ENCODE measurements around the gene FAM124B.

GRCh38 chr2:222882286-222882705 lies 21.5 kb downstream of the ACSL3 start:
- RRBS: no CpG with 5 or more reads among the region's 6 CpGs

DNA sequence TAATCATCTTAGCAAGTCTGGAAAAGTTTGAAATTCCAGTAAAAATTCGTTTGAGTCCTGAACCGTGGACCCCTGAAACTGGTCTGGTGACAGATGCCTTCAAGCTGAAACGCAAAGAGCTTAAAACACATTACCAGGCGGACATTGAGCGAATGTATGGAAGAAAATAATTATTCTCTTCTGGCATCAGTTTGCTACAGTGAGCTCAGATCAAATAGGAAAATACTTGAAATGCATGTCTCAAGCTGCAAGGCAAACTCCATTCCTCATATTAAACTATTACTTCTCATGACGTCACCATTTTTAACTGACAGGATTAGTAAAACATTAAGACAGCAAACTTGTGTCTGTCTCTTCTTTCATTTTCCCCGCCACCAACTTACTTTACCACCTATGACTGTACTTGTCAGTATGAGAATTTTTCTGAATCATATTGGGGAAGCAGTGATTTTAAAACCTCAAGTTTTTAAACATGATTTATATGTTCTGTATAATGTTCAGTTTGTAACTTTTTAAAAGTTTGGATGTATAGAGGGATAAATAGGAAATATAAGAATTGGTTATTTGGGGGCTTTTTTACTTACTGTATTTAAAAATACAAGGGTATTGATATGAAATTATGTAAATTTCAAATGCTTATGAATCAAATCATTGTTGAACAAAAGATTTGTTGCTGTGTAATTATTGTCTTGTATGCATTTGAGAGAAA lies 80.8 kb downstream of the ACSL3 start:
- RRBS: no CpG with 5 or more reads among the region's 7 CpGs

- RRBS: no CpG with 5 or more reads among the region's 8 CpGs
Measured at GRCh38 chr2:223093250-223093731, 41.3 kb downstream of the KCNE4 start.

DNA sequence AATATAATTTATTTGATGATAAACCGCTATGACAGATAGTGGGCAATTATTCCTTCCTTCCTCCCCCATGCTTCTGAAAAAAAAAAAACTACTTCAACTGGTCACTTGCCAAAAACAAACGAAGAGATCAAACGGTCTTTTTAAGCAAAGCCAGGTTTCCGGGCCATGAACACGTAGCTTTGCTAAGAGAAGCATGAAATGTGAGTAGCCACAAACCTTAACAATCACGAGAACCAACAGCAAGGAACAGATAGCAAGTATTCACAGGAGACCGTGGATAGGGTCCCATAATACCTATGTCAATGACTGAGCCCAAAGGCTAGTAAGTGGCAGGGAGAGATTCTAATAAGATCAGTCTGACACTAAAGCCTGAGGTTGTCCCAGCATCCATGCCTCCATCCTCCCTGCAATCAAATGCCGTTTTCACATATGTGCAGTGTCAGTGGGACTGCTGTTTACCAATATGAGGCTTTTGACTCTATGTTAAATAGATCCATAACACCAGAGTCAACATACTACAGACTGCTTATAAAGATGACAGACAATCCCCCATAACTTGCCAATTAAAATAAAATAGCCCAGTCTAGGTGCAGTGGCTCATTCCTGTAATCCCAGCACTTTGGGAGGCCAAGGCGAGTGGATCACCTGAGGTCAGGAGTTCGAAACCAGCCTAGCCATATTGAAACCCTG lies 21.0 kb downstream of the AP1S3 start:
- RRBS: no CpG with 5 or more reads among the region's 10 CpGs

DNA sequence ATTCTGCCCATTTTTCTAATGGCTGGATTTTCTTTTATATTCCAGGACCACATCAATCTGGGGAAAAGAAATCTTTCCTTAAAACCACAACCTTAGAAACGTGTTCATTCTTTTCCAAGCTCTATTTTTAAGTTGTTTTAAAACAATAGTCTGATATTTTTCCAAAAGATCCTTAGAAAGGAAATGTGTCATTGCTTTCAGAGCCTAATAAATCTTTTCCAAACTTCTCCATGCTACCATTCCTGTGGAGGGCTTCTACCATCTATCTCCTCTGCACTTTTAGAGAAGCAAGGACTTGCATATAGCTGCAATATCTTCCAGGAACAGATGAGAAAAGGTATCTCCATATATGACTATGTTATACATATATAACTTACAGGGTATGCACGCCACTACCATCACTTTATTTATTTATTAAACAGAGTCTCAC lies 21.2 kb downstream of the WDFY1 start:
- RRBS: no CpG with 5 or more reads among the region's 2 CpGs

- RRBS: no CpG with 5 or more reads among the region's 6 CpGs
Measured at GRCh38 chr2:223941441-223941847, 3.7 kb downstream of the WDFY1 start.

DNA sequence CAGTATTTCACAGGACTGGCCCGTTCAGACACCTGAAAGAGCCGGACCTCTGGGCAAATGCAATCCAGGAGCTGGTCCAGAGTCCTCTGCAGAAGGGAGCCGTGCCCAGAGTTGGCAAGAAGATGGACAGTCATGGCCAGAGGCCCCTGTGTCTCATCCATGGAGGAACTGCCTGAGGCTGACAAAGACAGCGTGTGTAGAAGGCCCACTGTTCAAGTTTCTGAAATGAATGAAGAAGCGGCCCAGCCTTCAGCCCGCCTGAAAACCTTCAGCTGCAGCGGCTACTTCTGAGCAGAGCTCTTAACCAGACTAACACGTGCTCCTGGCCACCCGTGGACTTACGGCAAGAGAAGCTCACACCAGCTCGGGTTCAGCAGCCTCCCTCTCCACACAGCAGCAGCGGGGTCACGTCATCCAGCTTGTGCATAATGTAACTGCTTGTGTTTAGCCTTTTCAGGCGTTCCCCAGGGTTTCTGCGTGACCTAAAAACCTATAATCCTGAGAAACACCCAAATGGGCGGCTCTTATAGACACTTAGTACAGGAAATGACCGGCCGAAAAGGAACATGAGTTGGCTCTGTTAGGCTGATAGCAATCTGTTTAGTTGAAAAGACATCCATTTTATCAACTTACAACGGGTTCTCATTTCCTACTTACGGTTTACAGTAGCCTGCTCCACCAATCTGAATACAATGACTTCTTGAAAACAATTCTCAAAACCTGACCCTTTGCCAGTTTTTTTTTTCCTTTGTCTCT lies at the start of gene FAM124B:
Gene FAM124B, minus strand, starts transcription at position 500 of the 756 bp plus-strand sequence.
- RRBS: 79% methylated on average over 2 of the region's 20 CpGs

DNA sequence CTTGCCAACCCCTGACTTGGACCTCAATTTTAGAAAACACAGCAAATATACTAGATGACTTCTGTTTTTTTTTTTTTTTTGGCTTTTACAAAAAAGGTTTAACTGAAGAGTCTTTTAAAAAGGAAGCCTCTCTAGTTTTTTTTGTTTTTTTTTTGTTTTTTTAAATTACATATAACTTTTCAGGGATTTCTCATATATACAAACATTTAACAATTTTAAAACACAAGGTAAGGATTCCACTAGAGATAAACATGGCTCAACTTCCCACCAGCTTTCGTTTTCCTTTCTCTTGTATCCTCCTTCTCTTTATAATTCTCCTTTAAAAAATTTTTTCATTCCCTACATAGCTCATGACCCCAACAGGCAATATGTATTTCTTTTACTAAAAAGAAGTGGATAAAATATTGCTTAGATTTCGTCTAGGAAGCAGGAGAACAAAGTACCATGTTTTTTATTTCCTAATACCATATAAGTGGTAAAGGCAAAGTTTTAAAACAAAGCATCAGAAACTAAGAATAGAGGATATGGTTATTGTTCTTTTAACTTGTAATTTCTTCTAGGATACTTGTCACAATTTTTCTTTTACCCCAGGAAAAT lies 74.9 kb downstream of the CUL3 start:
- RRBS: no CpG with 5 or more reads among the region's 2 CpGs

DNA sequence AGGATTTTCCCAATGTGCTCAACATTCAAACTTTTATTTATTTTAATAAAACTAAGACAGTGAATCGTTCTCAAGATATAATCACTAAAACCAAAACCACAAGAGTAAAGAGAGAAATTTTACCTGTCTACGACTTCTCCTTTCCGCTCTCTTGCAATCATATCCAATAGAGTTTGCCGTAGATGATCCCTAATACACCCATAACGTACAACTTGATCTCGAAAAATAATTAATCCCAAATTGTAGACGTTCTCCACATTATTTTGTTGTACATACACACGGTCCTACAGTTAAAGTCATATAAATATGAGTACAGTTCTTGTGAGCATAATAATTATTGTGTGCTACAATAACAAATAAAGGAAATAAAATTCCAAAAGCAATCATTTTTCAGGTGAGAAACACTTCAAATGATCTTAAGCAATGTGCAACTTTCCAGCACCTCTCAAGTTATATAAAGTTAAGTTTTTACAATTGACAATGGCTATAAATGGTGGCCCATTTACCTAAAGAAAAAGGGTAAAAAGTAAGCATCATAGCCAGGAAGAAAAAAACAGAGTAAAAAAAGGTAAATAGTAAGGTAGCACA lies 70.6 kb downstream of the CUL3 start:
- RRBS: no CpG with 5 or more reads among the region's 8 CpGs

DNA sequence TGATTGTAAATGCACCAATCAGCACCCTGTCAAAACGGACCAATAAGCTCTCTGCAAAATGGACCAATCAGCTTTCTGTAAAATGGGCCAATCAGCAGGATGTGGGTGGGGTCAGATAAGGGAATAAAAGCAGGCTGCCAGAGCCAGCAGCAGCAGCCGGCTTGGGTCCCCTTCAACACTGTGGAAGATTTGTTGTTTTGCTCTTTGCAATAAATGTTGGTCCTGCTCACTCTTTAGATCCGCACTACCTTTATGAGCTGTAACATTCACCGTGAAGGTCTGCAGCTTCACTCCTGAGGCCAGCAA lies 59.7 kb downstream of the CCDC195 start:
- RRBS: no CpG with 5 or more reads among the region's 4 CpGs

DNA sequence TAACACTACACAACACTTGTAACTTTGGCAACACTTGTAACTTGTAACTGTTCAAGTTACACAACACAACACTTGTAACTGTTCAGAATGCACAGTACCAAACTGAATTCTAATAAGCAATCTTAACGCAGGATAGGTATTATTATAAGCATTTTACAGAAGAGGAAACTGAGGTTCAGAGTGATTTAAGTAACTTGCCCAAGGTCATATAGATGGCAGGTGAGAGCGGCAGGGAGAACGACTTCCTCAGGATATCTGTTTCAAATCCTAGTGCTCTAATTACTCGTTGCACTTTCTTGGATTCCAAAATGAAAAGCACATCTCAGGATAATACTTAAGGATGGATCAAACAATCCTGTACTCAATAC lies 97.9 kb downstream of the DOCK10 start:
- RRBS: no CpG with 5 or more reads among the region's 4 CpGs

GRCh38 chr2:226136759-226137056 lies 662.9 kb downstream of the IRS1 start:
- RRBS: no CpG with 5 or more reads among the region's 4 CpGs

GRCh38 chr2:226207612-226208184 lies 591.9 kb downstream of the IRS1 start:
- RRBS: no CpG with 5 or more reads among the region's 5 CpGs

GRCh38 chr2:226540158-226540689 lies 259.4 kb downstream of the IRS1 start:
- RRBS: no CpG with 5 or more reads among the region's 3 CpGs

DNA sequence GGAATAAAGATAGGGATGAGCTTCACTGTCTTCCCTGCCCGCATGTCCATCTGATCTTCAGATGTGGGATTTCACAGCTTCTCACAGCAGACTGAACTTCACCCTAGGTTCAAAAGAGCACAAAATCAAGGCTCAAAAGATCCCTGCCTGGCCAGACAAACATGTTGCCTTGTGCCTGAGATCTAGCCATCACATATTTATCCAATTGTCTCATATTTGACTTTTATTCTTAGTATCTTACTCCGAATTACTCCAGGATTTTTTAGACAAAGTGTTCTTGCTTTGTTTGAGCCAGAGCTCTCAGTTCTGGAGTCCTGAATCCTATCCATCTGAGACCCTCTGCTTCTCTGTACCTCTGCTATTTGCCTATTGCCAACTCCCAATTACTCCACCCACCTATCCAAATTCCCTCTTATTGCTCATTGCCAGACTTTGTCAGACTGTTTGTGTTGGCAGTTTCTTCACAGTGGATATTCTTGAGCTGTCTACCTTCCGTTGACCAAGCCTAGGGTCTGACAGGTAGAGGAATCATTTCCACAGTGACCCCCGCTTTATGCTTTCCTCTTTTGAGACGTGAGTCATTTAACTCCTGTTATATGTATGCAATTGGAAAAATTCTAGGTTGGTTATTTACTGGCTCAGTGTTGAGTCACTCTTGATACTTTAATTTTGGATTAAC lies 187.9 kb downstream of the IRS1 start:
- RRBS: no CpG with 5 or more reads among the region's 5 CpGs

DNA sequence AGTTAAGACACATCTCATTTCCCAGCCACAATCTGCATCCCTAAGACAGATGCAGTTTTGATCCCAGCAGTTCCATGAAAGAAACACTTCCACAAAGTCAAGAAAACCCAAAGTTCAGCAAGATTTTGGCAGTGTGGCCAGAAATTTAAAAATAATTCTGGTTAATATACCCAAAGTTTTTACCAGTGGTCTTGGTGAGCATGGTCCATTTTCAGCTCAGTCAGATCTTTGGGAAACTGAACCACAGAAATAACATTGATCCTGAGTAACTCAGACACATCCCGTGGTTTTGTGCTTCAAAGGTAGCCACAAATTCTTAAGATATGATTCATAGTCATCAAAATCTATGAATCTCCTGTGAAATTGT lies 147.4 kb downstream of the IRS1 start:
- RRBS: no CpG with 5 or more reads among the region's 1 CpG

DNA sequence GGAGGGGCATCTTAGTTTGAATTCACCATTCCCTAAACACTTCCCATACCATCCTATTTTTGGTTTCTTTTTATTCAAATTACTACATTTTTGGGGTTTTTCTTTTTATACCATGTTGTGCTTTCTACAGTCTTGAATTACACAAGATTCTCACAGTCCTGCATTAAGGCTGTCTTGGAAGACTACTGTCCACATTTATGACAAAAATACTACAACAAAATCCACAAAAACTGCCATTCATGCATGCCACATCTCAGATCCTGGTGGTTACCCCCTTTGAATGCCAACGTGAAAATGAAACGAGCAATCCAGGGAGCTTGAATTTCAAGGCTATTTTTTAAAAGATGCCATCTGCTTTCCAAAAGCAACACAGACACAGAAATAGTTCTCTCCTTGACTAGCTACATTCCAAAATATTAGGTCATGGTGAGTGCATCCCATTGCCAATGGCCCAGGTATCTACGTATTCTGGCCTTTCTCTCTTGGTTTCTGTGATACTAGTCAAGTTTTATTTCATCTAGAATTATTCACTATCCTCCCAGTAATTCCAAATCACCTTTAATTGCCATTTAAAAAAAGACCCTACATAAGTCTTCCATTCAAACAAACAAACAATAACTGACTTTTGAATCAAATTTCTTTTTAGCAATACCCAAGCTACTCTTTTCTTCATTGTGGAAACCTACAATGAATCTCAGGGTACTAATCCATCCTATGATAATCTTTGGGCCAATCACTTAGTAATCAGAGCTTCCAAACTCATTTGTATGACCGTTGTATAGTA lies 36.2 kb downstream of the IRS1 start:
- RRBS: no CpG with 5 or more reads among the region's 4 CpGs

- RRBS: no CpG with 5 or more reads among the region's 1 CpG
Measured at GRCh38 chr2:226772619-226773249, 26.9 kb downstream of the IRS1 start.

GRCh38 chr2:226800922-226801971 lies 1.6 kb upstream of the IRS1 start:
- RRBS: 13% methylated on average over 15 of the region's 35 CpGs

- RRBS: no CpG with 5 or more reads among the region's 1 CpG
Measured at GRCh38 chr2:226855127-226855326, 19.2 kb downstream of the RHBDD1 start.